Ascending aorta (tissue), 1 donor: ENCODE measurements around the genes SPATS1, SLC25A27 and CD2AP.

GRCh38 chr6:44254252-44255239 is 2.8 kb downstream of the SLC35B2 start:
- PRO-cap: no peak

DNA sequence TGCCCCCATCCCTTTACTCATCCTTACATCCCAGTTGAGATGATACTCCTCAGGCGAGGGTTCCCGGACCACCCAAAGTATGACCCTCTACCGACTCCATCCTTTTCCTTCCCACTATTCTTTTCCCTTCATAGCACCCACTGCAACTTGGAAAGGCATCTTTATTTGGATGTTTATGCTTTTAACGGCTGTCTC is 591 bp upstream of the SLC35B2 start:
- PRO-cap: no peak

GRCh38 chr6:44272880-44273335 is 2.7 kb downstream of the TMEM151B start:
- PRO-cap: no peak

- PRO-cap: no peak
Measured at GRCh38 chr6:44298752-44299831, 1.6 kb upstream of the TCTE1 start.

- PRO-cap: no peak
Measured at GRCh38 chr6:44342414-44342924, at the start of gene SPATS1. Gene SPATS1, plus strand, starts transcription at chr6:44342650.

GRCh38 chr6:44393275-44393842 is 5.9 kb downstream of the CDC5L start:
- PRO-cap: no peak

- PRO-cap: no peak
Measured at GRCh38 chr6:44662609-44663276, 275.2 kb downstream of the CDC5L start.

DNA sequence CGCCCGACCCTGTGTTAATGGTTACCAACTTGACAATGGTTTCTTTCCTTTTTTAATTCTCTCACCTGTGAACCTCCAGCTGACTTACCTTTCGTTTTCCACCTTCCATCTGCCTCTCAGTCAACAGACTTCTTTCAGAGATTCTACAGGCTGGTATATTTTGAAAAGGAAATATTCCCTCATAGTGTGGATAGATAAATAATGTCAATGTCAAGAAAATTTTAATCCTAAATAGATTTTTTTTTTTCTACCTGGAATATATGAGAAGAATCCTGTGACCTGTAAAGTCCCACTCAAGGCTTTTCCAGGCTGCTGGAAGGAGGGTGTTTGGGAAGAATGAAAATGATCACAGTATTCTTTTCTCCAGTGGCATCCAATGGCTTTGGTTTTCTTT is 317.5 kb downstream of the CDC5L start:
- PRO-cap: no peak

GRCh38 chr6:44870982-44871405 is 457.1 kb upstream of the RUNX2 start:
- PRO-cap: no peak

DNA sequence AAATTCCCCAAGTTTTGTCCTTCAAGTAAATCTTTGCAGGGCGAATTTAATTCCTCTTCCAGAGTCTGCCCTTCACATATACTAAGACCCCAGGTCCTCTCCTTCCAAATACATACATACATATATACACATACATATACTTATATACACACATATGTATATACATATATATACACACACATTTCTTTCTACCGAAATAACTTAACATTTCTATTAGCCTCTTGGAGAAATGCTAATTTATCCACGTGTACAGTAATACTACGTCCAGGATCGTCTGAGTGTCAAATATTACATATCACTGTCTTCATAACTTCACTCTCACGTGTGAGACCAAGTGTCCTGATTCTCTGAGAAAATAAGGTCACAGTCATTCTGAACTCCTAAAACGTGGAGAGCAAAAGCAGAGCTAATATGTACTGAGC is 984 bp downstream of the SUPT3H start:
- PRO-cap: no peak

- PRO-cap: no peak
Measured at GRCh38 chr6:45421389-45421813, 43.7 kb upstream of the SUPT3H start.

DNA sequence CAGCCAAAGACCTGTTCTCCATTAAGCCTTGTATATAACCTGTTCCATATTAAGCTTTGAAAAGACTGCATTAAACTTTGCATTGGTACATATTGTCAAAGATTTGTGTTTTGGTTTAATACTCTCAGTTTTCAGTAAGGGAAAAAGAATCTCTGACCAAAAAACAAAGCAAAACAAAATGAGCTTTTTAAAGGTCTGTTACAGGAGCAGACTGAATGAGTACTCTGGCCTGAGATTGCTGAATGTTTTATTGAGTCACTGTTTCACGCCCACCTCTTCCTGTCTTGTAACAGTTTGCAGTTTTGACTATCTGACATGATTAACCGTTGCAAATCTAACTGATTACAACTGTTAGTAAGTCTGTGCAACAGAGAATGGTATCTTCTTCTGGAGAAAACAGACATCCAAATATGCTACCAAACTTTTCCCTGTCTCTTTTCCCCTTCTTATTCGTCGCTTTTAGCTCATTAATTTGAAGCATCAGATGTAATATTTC is 59.0 kb upstream of the SUPT3H start:
- PRO-cap: no peak

- PRO-cap: no peak
Measured at GRCh38 chr6:45504938-45505493, 127.3 kb upstream of the SUPT3H start.

- PRO-cap: bidirectional peak, plus-strand start at chr6:46511613, minus-strand start at chr6:46511544
Measured at GRCh38 chr6:46511301-46511925, 20.2 kb upstream of the RCAN2 start.

DNA sequence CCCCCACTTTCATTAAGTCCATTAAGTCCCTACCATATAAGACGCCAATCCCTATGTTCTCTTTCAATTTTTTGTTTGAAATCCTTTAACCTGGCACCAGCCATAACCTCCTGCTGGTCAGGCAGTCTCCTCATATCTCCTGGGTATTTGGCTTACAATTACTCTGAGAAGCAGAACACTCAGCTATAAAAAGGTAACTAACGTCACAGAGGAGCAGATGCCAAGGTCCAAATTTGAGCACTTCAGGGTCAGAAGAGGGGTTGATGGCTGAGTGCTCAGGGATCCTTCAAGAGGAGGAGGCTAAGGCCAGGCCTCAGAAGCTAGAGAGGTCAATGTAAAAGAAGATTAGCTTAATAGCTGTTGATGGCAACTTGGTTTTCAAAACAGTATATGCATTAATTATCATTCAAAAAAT is 22.3 kb upstream of the RCAN2 start:
- PRO-cap: bidirectional peak, plus-strand start at position 251 of the sequence, minus-strand start at position 149 of the sequence

GRCh38 chr6:46652465-46653547 is at the start of gene SLC25A27:
Gene SLC25A27, plus strand, starts transcription at chr6:46652975.
- PRO-cap: bidirectional peak, plus-strand start at chr6:46652985, minus-strand start at chr6:46652791; bidirectional peak, plus-strand start at chr6:46653201, minus-strand start at chr6:46653194

GRCh38 chr6:46658374-46658790 is 5.6 kb downstream of the SLC25A27 start:
- PRO-cap: no peak

DNA sequence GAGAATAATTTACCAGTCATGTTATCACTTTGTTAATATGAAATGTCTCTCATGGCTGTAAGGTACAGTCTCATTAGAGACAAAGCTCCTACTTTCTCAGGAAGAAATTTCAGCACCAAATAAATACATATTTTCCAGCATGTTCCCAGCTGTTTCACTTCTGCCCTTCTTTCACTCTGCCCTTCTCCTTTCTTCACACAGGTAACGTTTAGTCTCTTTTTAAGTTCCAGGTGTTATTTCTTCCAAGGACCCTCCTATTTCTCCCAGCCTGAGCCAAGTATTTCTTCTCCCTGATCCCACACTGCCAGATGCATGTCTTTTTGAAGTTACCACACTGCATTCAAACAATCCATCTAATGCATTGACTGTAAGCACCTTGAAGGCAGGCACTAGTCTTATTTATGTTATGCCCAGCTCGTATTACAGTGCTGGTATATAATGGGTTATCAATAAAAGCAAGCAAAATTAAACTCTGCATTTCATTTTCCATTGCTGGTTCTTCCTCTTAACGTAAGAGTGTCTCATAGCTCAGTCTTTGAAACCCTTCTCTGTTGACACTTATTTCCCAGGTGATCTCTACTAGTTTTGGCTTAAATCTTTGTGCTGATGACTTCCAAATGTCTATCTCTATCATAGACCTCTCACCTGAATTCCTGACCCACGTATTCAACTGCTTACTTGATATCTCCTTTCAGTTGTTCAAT is 2.4 kb upstream of the ADGRF5 start:
- PRO-cap: no peak

GRCh38 chr6:47116379-47116978 is 74.3 kb upstream of the ADGRF1 start:
- PRO-cap: no peak

DNA sequence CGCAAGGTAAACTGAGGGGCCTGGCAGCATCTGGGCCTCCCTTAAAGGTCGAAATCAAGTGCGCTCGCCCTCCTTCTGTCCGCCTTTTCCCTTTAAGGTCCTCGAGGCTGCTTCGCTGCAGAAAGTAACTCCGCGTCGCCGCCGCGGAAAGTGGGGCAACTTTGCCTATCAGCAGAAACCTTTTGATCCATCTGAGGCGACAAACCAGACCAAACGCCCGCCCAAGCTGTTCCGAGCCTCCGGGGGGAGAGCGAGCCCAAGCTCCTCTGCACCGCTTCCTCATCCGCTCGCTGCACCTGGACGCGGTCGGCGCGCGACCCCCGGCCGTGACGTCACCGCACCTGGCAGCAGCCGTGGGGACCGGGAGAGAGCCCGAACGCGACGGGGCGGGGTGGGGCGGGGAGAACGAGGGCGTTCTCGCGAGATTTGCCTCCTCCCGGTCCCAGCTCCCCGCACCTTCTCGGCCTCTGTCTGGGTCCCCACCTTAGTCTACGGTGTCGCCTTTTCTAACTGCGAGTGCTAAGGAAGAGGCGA is at the start of gene CD2AP:
Gene CD2AP, plus strand, starts transcription at position 466 of the 534 bp plus-strand sequence.
- PRO-cap: bidirectional peak, plus-strand start at position 429 of the sequence, minus-strand start at position 343 of the sequence